Type B pancreatic cell (in vitro differentiated cells): ENCODE data around the gene GNB1L.

DNA sequence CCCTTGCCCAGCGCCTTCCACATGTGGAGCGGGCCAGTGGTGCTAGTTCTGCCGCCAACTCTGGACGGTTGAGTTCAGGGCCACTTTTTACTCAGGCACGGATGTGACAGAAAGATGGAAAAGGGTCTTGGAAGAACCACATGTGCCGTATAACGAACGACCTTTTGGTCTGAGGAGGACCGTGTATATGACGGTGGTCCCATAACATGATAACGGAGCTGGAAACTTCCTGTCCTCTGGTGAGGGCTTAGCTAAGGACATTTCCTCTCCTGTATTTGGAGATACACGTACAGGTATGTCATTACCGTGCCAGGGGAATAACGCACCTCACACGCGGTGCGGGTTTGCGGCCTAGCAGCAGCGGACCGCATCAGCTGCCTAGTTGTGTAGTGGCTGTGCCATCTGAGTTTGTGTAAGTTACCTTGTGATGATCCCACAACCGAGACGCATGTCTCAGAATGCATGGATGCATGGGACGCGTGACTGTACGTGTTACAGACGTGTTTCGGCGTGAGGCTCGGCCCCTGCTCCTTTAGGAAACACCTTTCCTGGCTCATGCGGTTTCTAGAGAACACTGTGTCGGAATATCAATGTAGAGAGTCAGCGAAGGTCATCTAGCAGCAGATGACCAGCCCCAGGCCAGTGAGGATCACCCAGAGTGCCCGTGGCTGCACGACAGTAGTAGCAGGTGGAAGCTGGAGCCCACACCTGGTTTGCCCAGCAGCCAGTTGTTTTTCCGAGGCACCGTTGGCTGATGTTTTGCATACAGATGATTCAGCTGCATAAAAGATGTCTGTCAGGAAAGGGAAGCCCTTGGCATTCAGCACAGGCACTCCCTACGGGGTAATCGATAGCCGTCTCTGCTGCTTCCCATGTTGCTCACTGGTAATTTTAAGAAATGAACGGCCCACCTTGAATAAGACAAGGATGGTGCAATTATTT is 790 bp upstream of the CLTCL1 start:
- PRO-cap: no peak

DNA sequence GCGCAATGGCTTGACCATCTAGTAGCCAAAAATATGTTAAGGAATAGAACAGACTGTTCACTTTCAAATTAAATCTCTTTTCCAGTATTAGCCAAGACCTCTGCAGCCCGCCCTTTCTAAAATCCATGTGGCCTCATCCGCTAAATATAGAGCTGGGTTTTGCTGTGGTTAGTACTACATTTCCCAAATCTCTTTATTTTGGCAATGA is 1.4 kb upstream of the CLTCL1 start:
- PRO-cap: no peak

DNA sequence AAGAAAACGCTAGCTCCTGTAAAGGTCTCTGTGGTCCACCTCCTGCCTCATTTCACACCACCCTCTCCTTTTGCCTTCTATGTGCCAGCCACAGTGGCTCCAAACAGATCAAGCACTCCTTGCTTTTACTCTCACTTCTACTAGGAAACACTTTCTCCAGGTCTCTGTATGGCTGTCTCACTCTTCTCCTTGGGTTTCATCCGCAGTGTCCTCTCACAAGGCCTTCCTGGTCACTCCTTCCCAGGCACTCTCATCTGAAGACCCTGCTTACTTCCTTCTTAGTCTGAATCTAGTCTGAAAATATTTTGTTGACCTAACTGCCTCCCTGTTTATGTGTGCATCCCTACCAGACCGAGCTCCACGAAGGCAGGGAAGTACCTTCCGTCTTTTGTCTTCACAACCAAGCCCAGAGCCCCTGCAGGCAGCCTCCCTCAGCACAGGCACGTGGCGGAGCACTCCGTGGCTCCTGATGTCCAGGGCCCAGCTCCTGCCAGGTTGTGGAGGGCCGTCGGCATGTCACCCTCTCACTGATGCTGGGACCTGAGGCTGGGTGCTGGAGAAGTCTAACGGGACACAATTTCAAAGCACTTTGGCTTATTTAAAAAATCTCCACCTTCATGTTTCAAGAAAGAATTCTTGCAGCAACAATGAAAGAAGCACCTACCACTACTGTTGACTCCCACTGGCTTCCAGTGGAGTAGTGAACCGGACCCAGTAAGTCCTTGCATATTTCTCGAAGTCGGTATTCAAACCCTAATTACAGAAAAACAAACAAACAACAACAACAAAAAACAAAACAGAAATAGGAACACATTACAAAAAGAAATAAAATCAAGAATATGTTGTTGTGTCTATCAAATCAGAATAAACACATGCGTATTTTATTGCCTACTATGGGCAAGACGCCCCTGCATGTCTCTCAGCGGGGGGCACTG is 59.4 kb upstream of the CLTCL1 start:
- PRO-cap: no peak

- PRO-cap: no peak
Measured at GRCh38 chr22:19566600-19567039, 42.4 kb upstream of the CLDN5 start.

- PRO-cap: no peak
Measured at GRCh38 chr22:19579770-19580480, 55.7 kb upstream of the CLDN5 start.

DNA sequence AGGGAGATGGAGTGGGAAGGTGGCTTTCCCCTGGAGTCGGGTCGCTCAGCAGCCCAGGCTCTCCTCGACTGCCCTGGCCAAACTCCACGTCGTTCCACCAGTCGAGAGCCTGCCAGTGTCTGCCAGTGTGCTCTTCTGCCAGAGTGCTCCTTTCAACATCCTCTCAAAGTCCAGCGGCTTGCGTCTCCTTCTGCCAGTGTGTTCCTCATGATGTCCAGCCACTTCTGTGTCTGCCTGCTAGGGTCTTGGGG is 62.6 kb upstream of the CLDN5 start:
- PRO-cap: no peak

DNA sequence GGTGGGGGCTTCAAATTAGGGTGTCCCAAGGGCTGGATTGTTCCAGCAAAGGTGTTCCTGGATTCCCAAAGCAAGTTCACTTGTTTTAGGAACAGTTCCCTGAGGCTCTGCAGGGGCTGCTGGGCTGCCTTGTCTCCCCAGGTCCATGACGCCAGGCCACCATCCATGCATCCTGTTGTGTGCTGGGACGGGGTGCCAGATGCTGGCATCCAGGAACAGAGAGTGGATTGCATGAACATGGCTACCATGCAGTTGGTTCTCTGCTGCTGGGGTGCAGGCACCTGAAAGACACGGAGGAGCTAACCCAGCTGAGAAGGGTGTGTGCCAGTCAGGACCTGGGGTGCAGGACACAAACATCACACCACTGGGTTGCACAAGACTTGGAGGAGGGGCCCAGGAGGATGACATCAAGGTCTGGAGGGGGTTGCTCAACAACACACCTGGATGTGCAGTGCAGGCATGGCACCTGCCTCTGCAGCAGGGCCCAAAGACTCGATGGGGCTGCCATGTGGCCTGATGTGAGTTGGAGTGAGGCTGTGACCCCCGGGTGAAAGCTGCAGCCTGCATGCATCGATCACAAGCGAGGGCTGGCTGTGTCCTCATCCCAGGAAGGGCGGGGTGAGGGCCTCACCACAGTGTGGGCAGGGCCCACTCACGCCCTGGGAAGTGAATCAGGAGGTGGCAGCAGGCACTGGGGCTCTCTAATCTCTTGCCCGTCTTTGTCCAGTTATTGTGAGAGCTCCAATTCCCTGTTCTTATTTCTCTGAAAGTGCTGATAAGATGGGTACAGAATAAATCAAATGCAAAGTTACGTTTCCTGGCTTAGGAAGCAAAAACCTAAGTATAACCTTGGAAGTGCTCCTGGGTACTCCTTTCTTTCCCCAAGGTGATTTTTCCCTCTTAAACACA is 74.1 kb upstream of the CLDN5 start:
- PRO-cap: no peak

DNA sequence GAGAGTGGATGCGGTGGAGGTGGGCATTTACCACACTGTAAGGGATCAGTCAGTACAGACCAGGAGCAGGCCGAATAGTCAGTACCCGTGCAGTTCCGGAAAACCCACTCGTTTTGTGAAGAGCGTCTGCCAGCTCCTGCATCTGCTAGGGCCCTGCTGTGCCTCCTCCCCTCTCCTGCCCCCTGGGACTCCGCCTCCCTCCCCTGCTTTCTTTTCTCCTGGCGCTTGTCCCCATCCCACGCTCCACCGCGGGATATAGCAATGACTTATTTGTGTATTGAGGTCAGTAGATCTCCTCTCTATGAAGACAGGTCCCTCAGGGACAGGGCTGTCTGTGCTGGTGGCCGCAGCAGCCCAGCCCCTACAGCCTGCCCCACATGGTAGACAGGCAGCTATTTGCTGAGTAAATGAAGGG is 50.3 kb upstream of the SEPTIN5 start:
- PRO-cap: no peak

DNA sequence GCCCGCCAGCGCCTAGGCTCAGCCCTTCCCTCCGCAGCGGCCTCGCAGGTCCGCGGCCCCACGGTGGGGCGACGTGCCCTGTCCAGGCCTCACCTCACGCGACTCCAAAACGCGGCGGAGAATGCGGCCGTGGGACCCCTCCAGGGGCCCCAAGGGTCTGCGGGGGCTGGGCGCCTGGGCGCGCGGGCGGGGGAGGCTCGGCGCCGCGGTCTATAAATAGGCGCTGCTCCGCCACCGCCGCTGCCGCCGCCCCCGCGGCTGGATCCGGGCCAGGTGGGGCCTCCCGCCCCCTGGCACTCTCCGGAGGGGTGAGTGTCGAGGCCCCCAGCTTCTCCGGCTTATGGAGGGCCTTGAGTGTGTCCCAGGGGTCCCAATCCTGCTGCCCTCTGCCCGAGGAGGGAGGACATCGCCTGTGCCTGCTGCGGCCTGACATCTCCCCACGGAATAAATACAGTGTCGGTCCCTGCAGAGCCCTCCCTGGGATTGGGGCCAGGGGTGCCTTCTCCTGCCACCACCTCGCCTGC is 4.4 kb upstream of the GP1BB start:
- PRO-cap: no peak

DNA sequence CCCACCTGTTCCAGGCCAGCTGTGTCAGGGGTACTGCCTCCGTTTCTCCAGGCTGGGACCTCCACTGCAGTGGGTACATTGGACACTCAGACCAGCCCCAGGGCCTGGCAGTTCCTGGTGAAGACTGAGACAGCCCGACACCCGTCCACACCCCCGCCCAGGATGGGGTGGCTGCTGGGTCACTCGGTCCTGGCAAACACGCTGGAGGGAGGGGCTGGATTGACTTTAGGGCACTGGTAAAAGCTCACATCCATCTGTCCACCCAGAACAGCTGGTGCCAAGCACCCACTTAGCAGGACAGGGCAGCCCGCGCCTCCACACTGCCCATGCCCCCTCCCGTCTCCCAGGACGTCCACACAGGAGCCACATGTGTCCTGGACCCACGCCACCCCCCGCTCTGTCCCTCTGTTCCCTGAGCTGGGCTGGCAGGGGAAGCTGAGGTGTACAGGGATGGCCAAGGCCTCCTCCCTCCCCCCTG is 10.7 kb upstream of the TBX1 start:
- PRO-cap: no peak

DNA sequence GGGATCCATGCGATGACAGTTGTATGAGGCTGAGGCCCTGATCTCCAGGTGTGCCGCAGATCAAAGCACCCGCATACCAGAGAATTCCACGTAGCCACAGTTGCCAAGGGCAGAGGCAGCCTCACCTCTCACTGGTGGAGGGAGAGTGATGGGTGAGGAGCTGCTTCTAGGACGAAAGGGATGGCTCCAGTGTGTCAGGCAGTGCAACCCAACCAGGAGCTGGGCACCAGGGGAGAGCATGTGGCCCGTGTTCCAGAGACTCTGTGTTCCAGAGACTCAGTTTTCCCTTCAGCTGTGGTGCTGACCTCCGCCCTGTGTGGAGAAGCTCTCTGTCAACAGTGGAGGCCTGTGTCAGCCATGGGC is 10.1 kb downstream of the TBX1 start:
- PRO-cap: no peak

- PRO-cap: bidirectional peak, plus-strand start at chr22:19855033, minus-strand start at chr22:19854816
Measured at GRCh38 chr22:19854730-19855721, at the start of gene GNB1L. GNB1L (minus strand) TSS chr22:19854874.

DNA sequence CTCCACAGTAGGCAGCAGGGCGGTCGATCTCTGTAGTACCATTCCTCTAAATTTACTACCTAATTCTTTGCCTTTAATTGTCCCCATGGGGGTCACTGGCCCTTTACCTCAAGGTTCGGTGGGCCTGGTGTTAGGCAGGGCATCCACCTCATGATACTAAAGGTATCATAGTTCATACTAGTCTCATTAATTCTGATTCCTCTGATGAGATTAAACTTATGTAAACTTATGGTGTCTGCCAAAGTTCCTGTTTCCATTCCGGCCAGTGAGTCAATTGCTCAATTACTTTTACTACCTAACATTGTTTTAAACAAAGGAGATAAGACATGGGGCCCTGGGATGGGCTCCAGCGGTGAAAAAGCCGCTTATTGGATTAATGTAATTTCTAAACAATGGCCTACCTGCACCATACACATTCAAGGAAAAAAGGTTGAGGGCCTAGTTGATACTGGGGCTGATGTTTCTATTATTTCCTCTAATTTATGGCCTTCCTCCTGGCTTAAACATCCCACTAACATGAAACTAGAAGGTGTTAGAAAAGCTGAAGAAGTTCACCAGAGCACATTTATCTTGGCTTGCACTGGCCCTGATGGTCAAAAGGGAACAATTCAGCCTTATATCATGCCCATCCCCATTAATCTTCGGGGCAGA is 3.4 kb upstream of the COMT start:
- PRO-cap: no peak

- PRO-cap: no peak
Measured at GRCh38 chr22:19969065-19970258, 27.8 kb upstream of the TXNRD2 start.

DNA sequence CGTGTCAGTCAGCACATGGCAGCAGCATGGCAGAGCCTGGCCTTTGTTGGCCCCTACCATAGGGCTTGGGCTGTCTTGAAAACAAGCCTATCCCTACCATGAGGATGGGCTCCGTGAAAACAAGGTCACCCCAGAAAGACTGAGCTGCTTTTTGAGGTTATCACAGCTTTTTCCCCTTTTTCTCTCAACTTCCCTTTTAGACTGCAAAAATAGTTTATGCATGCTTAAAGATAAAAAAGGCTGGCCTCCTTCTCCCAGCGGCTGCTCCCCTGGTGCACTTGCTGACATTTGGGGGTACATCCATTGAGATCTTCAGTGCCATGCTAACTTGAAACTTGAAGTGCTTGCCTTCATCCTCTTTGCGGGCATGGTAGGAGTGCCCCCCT is 2.0 kb downstream of the TANGO2 start:
- PRO-cap: no peak

DNA sequence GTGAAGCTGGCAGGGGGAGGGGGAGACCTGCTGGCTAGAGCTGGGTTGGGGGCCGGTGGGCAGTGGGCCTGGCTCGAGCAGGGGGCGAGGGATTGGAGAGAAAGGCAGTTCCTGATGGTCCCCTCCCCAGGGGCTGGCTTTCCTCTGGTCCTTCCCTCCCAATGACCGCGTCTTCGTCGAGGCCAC is 12.0 kb downstream of the TANGO2 start:
- PRO-cap: no peak

- PRO-cap: no peak
Measured at GRCh38 chr22:20093962-20095266, 14.4 kb downstream of the DGCR8 start.

GRCh38 chr22:20158973-20159670 is 8.3 kb upstream of the CCDC188 start:
- PRO-cap: no peak

DNA sequence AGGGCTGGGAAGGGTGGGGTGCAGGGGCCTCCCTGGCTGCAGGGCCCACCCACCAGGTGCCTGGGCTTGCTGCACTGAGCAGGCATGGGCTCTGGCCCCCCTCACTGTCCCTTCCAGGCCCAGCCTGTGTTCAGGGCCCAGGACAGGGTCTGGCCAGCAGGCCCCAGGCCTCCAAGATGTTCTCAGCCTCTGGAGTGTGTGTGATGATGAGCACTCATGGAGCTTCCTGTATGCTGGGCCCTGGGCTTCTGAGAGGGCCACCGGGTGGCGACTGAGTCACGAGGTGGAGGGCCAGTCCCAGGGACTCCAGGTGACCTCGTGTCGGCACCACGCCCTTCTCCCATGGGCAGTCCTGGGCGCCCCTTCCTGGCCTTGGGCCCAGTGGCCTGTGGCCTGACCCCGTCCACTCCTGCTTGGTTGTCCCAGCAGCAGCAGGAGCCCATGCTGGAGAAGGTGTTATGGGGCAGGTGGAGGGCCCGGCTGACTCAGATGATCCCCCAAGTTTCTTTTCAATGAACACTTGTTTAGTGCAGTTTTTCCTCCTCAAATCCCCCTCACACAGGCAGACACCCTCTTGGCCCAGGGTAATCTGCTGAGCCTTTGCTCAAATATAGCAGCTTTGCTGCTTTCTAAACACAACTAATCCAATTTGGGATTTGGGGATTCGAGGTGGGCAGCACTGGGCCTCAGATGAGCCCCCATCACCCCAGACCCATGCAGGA is 56.1 kb upstream of the CCDC188 start:
- PRO-cap: no peak

- PRO-cap: no peak
Measured at GRCh38 chr22:20243538-20244103, 24.5 kb downstream of the RTN4R start.